HGPS cell (cell line): ENCODE measurements around a stretch of chr1.

DNA sequence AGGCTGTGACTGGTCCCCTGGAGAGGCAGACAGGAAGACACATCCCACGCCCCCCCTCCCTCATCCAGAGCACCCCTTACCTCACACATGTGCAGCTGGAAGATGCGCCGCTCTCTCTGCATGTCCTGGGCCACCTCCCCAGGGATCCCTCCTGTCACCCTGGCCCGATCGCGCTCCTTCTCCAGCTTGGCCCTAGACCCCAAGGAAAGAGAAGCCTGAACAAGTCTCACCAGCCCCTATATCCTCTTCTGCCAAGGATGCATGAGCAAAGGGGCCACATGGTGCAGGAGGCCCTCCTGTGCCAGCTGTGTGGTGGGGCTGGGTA is 17.8 kb upstream of the TCEA3 start:
- RRBS, result no CpG with 5 or more reads among the region's 6 CpGs

GRCh38 chr1:23553659-23554061 is 5.6 kb downstream of the ID3 start:
- RRBS, result no CpG with 5 or more reads among the region's 7 CpGs

- RRBS, result no CpG with 5 or more reads among the region's 6 CpGs
These were observed 2.0 kb downstream of the ID3 start for GRCh38 chr1:23557124-23557932.

DNA sequence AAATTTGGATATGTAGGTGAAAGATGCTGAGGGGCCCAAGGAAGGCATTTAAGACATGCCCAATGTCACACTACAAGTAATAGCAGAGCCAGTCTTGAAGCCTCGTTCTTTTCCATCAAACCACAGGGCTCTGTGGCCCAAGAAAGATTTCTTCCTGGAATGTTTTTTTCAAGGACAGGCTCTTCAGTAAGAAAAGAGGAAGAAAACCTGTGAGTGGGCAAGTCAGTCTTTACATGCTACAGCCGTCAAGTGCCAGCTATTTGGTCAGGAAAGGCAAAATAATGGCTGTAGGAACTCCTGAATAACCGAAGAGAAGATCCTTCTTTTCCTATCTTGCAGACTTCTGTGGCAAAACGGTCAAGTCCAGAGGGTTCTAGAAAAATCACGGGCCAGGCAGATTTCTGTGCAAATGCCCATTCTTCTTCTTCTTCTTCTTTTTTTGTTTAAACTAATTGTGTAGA is 1.8 kb upstream of the ID3 start:
- RRBS, result no CpG with 5 or more reads among the region's 5 CpGs

DNA sequence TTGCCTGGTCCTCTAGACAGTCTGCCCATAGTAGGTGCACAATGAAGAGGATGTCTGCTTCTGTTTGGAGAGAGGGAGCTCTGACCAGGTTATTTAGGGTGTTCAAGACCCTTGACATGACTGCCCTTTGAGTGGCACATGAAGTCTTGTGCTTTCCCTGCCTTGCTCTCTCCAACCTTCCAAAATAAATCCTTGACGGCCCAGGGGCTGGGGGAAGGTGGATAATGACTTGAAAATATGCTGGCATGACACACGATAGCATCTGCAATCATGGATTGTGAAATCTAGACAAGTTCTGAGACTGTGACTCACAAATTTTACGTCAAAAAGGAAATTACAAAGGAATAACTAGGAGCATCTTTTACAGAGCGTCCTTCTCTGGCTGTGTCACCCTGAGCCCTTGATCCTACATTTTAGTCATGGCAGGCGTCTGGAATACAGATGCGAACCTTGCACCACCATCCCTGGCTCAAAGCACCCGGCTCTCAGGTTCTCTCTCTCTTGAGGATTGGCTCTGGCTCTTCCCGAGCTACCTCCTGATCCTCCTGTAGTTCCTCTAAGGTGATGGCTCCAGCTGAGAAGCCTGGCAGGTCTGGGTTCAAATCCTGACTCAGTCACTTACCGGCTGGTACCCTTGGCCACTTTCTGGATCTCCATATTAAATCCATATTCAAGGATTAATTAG is 26.3 kb upstream of the ID3 start:
- RRBS, result no CpG with 5 or more reads among the region's 9 CpGs

GRCh38 chr1:23592469-23592954 is 33.2 kb upstream of the ID3 start:
- RRBS, result no CpG with 5 or more reads among the region's 2 CpGs

DNA sequence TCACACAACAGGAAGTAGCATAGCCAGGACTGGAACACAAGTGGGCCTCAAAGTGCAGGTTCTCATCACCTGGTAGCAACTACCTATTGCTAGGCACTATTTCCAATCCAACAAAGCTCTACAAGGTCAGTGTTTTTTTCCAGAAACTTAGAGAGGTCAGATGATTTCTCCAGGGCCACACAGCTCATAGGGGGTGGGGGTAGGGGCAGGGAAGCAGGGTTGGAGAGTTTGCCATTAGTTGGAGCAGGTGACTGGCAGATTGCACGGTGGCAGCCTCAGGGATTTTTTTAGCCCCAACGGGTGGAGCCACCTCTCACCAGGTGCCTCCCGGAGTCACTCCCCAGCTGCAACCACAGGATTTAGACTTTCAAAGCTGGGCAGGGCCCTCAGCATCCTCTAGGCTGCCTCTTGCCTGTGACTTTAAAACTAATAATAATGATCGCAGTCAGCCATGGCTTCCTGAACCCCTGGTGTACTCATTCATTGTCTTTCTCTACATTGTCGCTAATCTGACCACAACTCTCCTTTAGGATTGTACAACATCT is 52.6 kb upstream of the ID3 start:
- RRBS, result no CpG with 5 or more reads among the region's 5 CpGs

GRCh38 chr1:23627709-23628060 is 63.9 kb upstream of the RPL11 start:
- RRBS, result no CpG with 5 or more reads among the region's 8 CpGs

GRCh38 chr1:23897150-23897641 is 16.0 kb downstream of the CNR2 start:
- RRBS, result no CpG with 5 or more reads among the region's 9 CpGs

GRCh38 chr1:23902535-23903114 is 10.5 kb downstream of the CNR2 start:
- RRBS, result 8% methylated on average over 15 of the region's 75 CpGs

DNA sequence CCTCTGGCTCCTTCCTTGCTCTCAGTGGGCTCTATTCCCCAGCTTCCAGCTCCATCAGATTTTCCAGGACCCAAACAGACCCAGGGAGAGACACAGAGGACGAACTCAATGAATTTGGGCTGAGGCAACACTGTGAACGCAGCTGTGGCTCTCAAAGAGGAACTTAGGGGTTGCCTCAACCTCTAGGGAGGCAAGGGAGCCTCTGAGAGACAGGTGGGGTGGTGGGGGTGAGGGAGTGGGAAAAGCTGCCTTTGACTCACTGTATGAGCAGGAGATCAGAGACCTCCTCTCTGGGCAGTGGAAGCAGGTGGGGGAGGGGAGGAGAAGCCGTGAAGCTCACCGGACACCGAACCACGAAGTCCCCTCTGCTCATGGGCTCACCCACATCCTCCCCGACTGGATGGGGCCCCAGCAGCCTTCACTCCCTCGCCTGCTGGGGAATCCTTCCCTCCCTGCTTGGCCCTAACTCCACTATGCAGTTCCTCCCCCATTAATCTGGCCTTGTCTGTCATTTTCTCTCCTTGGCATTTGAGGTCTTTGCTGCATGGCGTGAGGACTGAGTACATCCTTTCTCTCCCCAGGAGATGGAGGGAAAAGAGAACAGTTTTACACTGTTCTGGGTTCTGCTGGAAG is 4.3 kb downstream of the CNR2 start:
- RRBS, result no CpG with 5 or more reads among the region's 9 CpGs

DNA sequence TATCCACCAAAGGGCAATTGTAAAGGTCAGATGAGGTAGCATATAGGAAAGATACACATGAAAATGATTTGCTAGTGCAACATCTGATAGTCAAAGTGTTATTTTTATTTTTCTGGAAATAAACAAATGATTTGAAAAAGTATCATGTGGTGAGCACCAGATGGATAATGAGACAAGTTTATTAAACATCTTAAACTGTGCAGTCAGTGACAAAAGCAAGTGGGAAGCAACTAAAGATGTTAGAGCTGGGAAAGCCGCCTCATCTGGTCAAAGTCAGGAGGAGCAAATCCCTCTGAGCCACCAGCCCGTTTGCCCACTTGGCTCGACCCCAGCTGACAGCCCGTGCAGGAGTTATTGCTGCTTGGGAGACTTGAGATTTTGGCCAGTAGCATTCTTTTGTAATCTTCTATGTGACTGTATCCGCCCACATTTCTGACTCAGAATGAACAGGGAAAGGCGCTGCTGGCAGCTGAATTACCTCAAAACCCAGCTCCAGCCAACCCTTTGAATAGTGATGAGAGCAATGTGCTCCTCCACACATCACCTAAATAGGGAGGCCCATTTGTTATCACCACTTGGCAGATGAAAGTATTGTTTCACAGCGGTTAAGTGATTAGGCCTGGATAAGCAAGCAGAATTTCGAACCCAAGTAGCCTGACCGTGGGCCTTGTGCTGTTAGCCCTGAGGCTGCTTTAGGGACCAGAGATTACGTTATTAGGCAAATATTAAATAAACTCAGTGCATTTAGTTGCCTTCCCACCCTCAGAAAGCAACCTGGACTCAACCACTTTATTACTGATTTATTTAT is 65.7 kb downstream of the MYOM3 start:
- RRBS, result no CpG with 5 or more reads among the region's 10 CpGs

GRCh38 chr1:24117681-24118211 is 5.8 kb upstream of the MYOM3 start:
- RRBS, result no CpG with 5 or more reads among the region's 11 CpGs

GRCh38 chr1:24254667-24255165 is 64.4 kb upstream of the GRHL3 start:
- RRBS, result no CpG with 5 or more reads among the region's 14 CpGs

DNA sequence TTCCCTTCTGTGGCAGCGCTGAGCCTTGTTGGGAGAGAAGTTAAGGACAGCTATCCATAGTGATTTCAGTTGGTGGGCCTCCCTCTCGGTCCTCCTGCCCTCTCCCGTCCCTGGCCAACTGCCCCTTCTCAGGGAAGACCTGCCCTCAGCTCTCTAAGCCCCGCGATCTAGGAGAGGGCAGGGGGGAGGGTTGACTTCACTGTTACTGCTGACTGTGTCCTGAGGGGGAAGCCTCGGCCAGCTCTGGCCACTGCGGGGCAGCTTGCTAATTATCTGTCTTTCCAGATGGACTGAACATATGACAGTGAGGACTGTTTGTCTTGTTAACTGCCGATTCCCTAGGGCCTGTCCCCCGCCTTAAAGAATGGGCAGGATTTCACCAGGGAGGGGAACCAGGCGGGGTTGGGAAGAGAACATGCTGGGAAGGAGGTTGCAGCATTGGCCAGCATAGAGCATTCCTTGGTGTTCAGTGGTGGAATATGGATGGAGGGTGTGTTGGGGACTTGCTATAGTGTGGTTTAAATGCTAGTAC is 22.8 kb downstream of the NIPAL3 start:
- RRBS, result no CpG with 5 or more reads among the region's 10 CpGs

DNA sequence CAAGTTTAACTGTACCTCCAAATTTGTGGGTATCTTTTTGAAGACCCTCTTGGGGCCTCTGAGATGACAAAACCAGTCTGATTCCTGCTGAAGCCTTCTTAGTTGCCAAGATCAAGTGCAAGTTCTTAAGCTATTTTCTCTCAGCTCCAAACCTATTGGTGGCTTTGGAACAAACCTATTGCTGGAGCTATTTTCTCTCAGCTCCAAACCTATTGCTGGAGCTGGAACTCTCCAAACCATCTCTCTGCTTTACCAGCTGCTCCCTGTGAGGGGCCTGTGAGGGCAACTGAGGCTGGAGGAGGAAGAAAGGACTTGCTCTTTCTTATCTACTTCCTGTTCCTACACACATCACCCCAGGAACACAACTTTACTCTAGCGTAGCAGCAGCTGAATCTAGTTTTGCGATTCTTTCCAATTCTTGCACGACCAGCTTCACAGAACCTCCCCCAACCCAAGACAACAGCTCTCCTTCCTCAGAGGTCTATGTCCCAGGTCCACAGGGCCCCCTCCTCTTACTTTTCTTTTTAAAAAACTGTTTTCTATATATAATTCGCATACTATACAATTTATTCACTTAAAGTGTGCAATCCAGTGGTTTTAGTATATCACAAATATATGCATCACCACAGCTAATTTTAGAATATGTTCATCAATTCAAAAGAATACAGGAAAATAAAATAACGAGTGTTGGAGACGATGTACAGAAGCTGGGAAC is 15.9 kb upstream of the RCAN3 start:
- RRBS, result no CpG with 5 or more reads among the region's 6 CpGs

- RRBS, result no CpG with 5 or more reads among the region's 12 CpGs
These were observed 3.3 kb downstream of the NCMAP start for GRCh38 chr1:24558991-24559785.

DNA sequence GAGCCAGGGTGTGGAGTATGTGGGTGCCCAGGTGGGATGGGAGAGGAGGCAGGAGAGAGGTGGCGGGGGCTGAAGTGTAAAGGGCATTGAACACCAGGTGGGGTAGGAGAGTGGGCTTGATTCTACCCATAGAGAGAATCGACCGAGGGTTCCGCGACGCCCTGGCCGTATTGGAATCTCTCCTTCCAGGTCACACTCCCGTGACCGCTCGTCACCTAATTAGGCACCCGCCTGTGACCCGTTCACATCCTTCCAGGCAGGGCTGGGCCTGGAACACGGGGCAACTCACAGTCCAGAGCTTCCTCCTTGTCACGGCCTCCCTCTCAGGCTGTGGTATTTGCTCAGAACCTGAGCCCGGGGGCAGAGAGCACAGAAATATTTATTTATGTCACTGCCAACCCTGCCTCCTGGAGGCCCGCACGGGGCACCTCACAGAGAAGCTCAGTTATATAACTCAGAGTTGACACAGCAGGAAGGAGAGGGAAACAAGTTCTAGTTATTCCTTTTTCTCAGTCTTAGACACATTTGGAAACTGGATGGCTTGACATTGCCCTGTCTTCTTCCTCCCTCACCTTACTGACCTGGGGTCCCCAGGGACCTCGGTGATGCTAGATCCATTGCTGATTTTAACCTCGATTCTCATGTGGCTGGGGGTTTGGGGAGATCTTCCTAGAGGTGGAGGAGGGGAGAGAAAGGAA is 12.1 kb downstream of the NCMAP start:
- RRBS, result no CpG with 5 or more reads among the region's 19 CpGs

GRCh38 chr1:24589371-24589715 is 33.5 kb downstream of the NCMAP start:
- RRBS, result no CpG with 5 or more reads among the region's 2 CpGs

- RRBS, result 99% methylated on average over 4 of the region's 13 CpGs
These were observed 9.2 kb downstream of the SRRM1 start for GRCh38 chr1:24652109-24652826.